Tongue (tissue), 2 donors: ENCODE measurements around a stretch of chr5.

DNA sequence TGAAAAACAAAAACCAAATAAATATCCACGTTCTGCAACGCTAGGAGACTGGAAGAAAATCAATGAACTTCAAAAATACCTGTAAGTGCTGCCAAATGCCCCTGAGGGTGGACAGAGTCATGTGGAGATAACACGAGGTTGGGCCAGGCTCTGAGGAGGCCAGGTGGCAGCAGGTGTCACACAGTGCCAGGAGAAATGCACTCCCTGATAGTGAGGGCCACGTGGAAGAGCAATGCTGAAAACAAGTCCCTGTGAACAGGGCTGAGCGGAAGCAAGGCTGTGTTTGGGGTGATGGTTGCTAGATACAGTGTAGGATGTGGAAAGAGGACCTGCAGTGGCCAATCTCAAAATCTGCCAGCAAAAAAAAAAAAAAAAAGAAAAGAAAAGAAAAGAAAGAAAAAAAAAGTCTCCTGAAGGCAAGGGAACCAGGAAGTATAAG lies 16.9 kb downstream of the C1QTNF3 start:
- RAMPAGE, long total RNA, result no peak

DNA sequence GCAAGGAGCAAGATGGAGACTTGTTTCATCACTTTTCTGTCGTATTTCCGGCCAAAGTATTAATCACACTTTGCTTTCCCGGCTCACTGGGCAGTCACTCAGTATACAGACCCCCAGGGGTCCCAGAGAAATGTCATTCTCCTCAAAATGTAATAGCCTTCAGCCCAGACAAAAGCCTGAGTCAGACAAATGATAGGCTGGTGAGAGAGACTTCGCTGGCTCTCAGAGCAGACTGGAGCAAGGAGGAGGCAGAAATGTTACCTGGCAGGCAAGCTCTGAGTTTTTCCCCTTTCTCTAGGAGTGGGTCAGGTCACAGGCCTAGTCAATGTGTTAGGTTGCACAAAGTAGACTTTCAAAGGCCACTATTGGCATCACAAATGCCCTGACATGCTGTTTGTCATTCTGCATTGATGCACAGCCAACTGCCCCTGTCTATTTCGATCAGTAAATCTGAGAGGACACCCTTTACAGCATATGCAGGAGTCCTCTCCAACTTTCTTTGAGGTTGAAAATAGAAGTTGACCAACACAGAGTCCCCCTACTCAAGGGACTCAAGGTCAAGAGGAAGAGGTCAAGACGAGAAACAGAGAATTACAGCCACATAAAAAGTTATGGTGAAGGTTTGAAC lies 15.5 kb upstream of the C1QTNF3 start:
- RAMPAGE, long total RNA, result no peak

DNA sequence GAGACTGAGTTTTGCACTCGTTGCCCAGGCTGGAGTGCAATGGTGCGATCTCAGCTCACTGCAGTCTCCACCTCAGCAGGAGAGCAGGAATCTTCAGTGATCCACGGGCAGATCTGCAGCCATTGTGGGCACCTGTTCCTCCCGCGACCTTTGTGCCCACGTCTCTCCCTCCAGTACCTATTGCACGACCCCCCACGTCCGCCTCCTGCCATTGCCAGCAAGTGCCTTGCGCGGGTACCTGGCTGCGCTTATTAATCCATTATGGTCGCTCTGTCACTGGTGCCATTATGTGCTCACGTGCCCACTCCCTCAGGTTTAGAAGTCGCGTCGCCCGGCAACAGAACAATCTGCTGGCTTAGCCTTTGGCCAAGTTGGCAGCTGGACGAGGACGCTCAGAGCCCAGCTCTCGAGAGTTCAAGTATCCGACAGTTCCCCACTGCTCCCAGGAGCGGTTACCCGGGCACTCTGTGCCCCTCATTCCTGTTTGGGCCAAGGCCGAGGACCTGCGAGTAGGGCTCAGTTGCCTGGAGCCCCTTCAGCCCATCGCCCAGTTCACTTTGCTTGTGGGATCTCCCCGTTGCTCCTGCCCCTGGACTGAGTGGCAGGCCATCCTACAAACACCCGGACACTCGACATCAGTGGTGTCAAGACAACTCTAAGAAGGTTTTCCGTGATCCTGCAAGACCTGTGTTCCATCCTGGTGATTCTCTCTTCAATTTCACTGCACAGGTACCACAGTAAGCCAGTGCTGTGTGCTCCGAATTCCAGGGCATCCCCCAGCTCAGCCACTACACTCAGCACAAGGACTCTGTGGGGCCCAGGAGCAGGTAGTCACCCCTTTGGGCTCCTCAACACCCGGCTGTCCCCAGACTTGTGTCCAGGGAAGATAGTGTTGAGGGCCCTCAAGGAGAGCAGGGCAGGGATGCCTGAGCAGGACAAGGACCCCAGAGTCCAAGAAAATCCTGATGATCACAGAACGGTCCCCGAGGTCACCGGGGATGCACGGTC lies 146.5 kb upstream of the C1QTNF3 start:
- RAMPAGE, long total RNA, result no peak

DNA sequence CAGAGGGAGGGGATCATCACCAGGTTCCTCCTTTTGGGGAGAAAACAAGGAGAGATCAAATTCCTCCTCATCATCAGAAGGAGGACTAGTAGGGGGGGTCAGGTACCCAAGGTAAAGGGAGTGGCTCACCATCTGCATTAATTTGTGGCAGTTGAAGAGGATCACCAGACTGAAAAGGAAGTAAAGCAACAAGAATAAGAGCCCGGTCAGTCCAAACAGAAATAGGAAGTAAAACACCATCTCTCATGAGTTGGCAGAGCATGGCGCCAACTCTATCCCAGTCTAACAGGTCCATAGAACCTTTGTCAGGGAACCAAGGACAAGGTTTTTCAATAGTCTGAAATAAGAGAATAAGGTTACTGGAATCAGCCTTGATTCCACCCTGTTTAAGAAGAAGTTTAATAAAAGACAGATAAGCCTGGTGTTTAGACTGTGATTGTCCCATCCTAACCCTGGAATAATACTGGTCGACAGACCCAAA lies 189.0 kb upstream of the RAI14 start:
- RAMPAGE, long total RNA, result no peak

DNA sequence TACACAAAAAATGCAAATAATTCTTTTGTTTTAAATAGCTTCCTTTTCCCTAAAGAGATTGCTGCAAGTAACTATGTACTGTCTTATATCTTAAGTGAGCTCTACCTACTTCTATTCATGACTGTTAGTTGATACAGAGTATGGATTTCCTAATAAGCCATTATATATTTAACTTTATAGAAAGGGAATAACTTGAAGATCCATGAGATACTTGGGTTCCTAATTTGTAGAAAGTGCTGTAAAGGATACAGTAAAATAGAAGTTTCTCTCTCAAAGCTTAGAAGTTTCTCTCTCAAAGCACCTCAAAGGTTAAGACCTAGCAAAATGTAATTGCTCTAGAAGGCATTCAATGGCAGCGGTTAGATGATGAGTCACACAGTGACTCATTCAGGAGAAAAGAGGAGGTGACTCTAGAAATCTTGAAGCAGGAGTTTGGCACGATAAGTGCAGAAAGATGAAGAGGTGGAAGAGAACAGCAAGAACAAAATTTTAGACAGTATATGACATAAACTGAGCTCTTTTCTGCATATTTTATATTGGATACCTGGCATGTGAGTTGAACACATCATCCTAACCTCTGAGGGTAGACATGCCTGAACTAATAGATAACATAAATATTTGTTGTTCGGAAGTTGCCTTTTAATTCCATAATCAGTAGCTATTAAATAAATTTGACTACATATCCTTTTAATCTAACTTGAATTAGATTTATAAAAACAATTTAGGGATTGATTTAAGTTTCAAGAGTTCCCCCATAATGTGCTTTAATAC lies 5.4 kb upstream of the DNAJC21 start:
- RAMPAGE, long total RNA, result no peak

DNA sequence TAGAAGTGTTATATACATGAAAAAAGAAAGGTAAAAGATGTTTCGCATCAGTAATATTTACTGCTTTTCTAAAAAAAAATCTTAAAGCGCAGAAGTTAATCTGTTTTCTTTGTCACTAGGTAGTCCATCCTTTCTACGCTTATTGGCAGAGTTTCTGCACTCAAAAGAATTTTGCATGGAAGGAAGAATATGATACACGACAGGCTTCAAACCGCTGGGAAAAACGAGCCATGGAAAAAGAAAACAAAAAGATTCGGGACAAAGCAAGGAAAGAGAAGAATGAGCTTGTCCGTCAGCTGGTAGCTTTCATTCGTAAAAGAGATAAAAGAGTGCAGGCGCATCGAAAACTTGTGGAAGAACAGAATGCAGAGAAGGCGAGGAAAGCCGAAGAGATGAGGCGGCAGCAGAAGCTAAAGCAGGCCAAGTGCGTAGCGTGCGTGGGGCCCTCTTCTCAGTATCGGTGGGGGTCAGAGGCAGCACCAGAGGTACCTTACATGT lies 7.9 kb downstream of the DNAJC21 start:
- RAMPAGE, long total RNA, result no peak

DNA sequence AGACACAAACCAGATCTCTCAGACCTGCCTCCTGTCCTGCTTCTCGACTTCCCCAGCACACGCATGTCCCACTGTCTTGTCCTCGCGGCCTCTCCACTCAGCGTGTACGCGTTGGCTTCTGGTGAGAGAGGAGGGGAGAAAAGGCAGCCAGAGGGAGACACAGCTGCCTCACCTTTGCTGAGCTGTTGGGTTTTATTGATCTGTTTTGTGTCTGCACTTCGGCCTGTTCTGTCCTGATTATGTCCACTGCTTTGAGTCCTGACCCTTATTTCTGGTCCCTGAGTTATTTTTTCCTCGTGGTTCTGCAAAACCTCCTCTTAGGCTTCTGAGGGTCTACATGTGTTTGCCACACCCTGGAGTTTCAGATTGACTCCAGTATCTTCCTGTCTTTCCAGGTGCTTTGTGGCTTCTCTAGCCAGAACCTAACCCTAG lies 87.5 kb upstream of the AGXT2 start:
- RAMPAGE, long total RNA, result no peak

DNA sequence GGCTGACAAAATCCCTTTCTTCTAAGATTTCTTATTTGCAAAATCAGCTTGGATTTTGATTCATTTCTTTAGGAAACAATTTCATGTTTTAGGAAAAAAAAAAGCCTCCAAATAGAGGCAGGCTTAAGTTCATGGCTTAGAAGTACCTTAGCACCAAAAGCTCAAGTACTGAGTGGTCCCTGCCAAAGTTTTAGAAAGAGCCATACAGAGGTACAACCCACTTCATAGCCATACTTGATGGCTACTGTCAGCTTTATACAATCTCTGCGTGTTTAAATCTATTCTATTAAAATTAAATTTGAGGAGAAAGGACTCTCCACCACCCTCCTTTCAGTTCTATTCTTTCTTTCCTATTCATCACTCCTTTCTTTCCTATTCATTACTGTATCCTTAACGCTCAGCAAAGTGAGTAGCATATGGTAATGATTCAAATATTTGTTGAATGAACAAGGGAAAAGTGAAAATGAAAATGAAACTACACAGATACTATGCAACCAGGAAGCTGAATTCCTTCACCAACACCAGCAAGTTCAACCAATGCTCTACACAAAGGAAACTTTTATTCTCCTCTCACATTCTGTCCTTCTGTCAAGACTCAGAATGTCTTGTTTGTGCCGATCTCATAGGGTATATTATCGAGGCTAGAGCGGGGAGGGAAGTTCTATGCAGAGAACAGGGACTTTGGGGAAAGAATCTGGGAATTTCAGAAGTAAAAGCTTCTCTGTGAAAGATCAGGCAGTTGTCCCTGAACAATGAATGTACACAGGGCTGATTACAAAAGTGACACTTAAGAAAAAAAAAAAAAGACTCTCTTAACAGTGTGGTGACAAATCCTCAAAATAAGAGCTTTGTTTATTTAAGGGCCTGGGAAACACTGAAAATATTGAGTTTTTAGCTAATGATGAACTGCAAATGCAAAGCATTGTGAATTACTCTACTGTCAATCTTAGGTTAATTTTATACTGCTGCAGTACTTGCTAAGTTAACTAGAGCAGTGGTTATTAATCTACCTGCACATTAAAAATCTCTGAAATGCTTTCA lies 138.5 kb upstream of the SPEF2 start:
- RAMPAGE, long total RNA, result no peak

- RAMPAGE, long total RNA, result no peak
Observed at GRCh38 chr5:35761503-35761974, 95.2 kb upstream of the IL7R start.

DNA sequence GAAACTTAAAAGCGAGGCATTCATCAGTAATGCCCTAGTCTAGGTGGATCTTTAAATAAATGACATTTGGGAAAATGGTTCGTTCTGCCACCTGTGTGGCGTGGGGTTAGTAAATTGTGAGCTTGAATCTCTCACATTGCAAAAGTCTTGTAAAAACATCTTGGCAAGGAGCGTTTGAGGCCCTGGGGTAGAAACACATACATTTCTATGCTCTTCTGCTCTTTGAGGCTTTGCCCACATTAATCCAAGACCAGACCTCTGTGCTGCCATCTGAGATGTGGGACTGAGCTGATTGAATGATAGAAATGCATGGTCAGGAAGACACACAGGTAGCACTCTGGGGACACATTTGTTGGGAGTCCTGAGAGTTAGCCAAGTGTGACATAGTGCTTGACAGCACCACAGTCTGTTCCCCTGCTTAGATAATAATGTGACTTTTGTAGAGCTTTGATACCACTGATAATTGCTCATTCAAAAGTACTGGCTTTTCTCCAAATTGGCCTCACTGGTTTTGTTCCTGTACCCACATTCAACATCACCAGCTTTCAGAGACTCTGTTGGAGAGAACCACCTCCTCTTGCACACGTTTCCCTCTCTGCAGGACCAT lies 52.7 kb upstream of the IL7R start:
- RAMPAGE, long total RNA, result no peak

GRCh38 chr5:35876152-35876957 lies 19.7 kb downstream of the IL7R start:
- RAMPAGE, long total RNA, result no peak

DNA sequence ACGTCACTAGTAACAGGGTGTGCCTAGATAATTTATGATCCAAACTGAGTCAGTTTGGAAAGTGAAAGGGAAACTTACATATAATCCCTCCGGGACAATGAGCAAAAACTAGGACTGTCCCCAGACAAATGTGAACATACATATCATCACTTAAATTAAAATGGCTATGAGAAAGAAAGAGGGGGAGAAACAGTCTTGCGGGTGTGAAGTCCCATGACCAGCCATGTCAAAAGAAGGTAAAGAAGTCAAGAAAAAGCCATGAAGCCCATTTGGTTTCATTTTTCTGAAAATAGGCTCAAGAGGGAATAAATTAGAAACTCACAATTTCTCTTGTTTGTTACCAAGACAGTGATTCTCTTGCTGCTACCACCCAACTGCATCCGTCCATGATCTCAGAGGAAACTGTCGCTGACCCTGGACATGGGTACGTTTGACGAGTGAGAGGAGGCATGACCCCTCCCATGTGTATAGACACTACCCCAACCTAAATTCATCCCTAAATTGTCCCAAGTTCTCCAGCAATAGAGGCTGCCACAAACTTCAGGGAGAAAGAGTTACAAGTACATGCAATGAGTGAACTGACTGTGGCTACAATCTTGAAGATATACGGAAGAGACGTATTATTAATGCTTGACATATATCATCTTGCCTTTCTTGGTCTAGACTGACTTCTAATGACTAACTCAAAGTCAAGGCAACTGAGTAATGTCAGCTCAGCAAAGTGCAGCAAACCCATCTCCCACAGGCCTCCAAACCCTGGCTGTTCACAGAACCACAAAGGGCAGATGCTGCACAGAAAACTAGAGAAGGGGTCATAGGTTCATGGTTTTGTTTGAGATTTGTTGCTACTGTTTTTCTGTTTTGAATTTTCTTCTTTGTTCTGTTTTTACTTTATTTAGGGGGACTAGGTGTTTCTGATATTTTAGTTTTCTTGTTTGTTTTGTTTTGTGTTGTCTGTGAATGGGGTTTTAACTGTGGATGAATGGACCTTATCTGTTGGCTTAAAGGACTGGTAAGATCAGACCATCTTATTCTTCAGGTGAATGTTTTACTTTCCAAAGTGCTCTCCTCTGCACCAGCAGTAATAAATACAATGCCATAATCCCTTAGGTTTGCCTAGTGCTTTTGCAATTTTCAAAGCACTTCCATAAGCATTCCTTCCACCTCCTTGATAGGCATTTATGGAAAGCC lies 20.8 kb downstream of the IL7R start:
- RAMPAGE, long total RNA, result no peak

GRCh38 chr5:36373599-36374012 lies 71.9 kb upstream of the RANBP3L start:
- RAMPAGE, long total RNA, result no peak

DNA sequence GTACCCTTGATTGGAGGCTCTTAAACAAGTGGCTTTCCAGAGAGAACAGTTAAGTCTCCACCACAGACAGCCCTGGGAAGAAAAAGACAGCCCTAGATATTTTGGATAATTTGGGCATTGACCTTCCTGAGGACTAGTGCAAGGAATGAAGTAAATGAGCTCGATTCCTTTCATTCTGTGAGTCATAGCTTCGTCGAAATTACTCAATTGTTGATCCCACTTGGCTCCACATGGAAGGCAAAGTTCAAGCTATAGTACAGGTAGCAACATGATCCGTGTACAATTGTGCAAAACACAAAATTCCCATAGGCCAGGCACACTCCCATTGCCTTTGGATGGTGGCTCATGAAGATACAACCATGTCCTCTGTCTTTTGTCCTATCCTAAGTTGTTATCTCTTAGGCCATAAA lies 116.5 kb upstream of the RANBP3L start:
- RAMPAGE, long total RNA, result no peak

DNA sequence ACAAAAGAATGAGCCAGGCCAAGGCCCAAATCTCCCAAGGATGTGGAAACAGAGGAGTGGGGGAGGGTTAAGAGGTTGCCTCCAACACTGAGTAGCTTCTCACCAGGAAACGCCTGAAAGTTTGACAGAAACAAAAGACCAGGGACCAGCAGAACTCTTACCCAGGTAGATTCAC lies 12.6 kb downstream of the SLC1A3 start:
- RAMPAGE, long total RNA, result no peak

DNA sequence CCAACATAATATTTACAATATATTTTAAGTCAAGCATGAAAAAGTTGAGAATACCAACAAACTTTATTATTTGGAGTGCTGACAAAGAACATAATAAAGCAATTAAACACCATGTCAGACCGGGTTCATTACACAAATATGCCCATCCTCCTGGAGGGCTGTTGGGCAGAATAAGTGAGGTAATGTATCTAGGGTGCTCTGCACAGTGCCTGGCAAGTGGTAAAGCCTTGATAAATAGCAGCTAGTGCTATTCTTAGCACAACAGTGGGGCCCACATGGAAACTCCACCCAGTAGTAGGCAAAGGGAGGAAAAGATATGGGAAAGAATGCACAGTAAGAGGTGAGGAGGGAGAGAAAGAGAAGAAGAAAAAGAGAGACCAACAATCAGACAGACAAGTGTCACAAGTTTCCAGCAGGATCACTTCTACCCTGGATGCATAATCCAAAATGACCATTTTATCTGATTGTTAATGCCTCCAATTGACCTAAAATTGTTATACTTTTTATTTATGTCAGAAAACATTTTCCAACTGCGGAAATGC lies 97.8 kb downstream of the SLC1A3 start:
- RAMPAGE, long total RNA, result no peak

DNA sequence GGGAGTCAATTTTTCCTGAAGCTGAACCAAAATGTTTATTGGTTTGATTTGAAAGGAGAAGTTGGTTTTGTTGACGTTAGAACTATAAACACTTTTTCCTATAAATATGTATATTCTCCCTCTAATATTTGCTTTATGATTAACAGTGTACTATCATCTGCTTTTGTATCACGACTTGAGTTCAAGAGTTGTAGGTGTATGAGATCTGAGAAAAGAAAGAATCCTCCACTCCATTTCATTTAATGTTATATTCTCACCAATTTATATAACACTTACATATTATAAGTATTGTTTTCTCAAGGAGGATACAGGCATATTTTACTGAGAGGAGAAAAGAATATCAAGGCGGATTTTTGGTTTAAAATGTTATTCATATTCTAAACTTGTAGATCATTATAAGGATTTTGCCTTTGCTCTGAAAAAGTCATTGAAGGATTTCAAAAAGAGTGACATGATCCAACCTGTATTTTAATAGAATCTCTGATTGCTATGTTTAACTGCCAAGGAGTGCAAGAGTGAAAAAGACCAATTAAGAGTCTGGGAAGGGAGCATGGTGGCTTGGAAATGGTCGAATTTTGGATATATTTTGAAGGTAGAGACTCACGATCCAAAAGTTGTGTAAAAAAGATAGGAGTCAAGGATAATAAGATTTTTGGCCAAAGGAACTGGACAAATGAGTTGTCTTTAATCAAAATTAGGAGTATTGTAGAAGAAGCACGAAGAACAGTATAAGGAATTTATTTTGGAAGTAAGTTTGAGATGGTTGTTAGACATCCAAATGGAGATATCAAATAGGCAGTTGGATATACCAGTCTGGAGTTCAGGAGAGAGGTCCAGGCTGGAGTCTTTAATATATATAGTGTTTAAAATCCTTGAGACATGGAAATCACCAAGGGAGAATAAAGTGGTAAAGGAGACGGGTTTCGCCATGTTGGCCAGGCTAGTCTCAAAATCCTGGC lies 50.7 kb downstream of the NIPBL start:
- RAMPAGE, long total RNA, result no peak

DNA sequence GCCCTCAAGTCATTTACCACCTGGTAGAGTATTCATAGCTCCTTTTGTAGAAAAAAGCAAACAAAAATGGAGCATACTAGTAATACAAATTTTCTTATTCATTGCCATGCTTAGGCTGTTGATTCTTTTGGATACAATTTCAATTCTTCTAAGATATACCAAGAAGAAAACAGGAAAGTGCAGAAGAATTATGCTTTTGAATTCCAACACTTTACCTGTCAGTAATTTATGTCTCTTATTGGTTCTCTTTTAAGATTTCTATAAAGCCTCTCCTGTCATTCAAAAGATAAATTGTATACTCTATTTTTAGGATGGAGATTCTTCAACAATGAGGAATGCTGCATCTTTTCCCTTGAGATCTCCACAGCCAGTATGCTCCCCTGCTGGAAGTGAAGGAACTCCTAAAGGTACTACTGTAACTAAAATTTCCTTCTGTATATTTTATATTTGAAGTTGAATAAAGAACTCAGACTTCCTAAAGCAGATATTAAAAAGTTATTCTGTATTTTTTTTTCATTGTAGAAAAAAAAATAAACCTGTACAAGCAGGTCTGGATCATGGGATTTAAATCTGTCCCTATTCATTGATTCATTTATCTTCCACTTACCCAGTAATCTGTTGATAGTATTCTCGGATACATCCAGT lies 95.2 kb downstream of the NIPBL start:
- RAMPAGE, long total RNA, result no peak

GRCh38 chr5:37063481-37063959 lies 185.7 kb downstream of the CPLANE1 start:
- RAMPAGE, long total RNA, result no peak

DNA sequence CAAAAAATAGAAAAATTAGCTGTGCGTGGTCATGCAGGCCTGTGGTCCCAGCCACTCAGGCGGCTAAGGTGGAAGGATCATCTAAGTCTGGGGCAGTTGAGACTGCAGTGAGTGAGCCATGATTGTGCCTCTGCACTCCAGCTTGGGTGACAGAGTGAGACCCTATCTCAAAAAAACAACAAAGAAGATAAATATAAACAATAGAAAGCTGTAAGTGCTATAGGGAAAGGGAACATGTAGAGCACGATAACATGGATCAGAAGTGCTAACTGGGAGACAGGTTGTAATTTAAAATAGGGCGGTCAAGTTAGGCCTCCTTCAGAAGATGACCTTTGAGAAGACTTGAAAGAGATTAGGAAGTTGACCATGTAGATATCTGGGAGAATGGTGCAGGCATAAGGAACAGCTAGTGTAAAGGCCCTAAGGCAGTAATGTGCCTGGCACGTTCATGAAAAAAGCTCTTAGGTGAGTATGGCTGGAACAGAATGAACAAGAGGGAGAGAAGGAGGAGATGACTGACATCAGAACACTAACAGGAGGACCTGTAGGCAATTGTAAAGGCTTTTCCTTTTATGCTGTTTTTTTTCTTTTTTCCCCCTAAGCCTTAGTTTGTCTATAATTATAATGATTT lies 46.1 kb downstream of the WDR70 start:
- RAMPAGE, long total RNA, result no peak